ENCODE data around the genes PCNP and ALCAM.

DNA sequence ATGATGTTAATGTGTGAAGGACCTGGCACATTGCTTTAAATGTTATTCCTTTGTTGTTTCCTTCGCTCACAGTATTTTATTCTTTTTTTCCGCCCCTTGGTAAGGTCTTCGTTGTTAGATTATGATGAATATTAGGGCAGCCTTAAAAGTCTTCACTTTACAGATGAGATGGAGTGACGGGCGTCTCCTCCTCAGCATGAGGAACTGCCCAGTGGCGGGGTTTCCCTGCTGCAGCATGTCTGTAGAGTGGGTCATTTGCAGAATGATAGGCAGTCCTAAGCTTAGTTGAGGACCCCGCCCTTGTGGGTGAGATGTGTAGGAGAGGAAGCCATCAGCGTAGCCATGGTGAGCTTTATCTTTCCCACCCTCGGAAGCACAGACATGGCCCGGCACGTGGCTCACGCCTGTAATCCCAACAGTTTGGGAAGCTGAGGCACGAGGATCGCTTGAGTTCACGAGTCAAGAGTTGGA lies 818 bp downstream of the NIT2 start:
- RRBS = no CpG with 5 or more reads among the region's 15 CpGs

GRCh38 chr3:100377620-100377906 lies 23.3 kb downstream of the TOMM70 start:
- RRBS = no CpG with 5 or more reads among the region's 3 CpGs

DNA sequence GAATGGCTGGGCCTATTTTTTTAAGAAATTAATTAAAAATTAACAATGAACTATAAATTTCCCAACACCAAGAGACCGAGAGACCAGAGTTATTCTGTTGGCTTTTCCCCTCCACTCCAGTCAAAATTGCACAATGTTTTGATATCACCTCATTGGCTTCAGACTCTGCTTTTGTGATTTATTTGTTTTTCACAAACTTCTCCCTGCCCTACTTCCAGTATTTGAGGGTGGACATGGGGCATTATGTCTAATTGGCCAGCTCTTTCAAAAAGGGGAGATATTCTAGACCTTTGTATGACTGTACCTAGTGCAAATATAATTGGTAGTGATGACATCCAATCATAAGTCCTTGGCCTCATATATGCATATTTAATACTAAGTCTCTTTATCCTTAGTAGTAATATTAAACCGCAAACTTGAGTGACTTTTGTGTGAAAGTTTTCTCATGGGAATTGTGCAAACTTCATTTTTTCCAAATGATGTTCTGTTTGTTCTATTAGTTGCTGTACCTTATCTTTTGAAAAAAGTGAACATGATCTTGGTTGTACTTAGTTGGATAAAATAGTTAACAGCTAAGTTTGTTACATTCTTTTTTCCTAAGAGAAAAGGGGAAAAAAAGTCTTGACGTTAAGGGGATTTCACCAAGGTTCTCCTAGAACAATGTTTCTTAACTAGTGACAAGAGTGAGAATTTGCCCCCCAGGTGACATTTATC lies 43.1 kb downstream of the TMEM45A start:
- RRBS = no CpG with 5 or more reads among the region's 3 CpGs

DNA sequence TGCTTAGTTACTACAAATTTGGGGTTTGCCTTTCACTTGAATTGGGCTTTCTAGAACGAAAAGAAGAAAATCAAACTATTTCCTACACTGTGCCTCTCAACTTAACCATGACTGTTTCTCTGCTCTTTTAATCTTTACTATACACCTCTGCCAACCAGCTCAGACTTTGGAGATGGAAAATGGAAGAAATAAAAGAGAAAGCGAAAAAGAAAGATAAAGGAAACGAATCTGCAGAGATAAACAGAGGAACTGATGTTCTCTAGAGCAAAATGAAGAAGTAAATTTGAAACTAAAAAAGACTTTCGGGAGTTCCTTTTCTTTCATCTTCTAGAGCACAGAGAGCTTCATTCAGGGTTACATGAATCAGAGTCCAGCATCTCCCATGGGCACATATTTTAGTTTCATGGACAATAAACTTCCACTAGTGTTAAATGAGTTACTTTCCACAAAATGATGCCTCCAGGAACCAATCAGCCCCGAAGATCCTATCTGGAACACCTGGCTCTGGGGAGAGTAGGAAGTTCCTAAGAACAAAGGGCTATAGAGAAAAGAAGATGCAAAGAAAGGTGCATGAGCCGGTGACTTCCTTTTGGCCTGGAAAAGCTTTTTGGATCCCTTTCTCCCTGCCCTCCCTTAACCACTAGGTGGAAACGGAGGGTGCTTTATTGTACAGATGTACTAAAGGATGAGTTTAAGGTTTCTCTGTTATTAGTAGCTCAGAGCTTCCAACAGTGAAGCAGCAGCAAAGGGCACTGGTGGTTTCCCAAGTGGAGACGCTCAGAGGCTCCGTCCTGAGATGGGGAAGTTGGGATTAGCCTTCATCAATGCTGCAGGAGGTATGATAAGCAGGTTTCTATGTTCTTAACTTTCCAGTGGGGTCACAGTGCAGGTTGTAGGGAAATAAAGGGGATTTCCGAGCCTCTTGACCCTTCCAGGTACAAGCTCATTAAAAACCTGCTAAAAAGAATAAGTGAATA lies 6.1 kb upstream of the ADGRG7 start:
- RRBS = no CpG with 5 or more reads among the region's 10 CpGs

DNA sequence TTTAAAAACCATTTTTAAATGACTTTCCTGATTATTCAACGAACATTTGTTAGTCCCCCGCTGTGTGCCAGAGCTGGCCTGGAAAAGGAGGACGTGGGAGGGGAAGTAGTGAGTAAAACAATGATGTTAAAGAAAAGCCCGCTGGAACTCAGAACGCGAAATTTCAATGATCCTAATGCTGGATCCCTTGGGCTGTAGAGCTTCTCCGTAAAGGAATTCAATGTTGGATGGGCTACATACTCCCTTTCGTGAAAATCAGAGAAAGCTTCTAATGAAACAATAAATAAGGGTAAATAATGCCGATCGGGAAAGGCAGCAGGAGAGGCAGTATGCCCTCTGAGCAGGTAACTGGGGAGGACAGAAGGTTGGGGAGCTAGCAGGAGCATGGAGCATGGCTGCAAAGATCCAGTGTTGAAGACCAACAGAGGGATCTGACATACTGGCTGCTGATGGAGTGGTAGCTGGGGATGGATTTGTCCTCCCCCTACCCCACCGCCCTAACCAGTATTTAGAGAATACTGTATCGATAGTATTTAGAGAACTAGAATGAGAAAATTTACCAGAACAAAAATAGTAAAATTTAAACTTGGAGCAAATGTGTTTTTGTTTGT lies 1.2 kb downstream of the ADGRG7 start:
- RRBS = no CpG with 5 or more reads among the region's 12 CpGs

DNA sequence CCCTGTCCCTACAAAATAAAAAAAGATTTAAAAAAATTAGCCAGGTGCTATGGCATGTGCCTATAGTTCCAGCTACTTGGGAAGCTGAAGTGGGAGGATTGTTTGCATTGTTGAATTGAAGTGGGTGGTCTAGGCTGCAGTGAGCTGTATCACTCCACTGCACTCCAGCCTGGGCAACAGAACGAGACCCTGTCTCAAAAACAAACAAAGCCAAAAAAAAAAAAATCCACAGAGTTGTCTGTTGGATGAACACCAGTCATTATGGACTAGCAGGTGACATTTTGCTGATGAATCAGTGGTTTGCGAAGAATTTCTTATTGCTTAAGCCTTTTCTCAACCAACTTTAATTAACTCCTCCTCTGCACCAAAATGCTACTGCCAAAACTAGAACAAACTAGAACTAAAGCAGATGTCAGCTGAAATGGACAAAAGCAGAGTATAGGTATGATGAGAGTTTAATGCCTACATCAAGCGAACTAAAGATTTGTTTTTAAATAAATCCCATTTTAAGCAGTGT lies 28.6 kb downstream of the TFG start:
- RRBS = no CpG with 5 or more reads among the region's 3 CpGs

- RRBS = 8% methylated on average over 3 of the region's 32 CpGs
These were observed 539 bp downstream of the SENP7 start for GRCh38 chr3:101512378-101512967.

GRCh38 chr3:101574118-101575219 lies at the start of gene PCNP:
TSS of gene PCNP (plus strand) at chr3:101574180.
- RRBS = 4% methylated on average over 21 of the region's 68 CpGs

DNA sequence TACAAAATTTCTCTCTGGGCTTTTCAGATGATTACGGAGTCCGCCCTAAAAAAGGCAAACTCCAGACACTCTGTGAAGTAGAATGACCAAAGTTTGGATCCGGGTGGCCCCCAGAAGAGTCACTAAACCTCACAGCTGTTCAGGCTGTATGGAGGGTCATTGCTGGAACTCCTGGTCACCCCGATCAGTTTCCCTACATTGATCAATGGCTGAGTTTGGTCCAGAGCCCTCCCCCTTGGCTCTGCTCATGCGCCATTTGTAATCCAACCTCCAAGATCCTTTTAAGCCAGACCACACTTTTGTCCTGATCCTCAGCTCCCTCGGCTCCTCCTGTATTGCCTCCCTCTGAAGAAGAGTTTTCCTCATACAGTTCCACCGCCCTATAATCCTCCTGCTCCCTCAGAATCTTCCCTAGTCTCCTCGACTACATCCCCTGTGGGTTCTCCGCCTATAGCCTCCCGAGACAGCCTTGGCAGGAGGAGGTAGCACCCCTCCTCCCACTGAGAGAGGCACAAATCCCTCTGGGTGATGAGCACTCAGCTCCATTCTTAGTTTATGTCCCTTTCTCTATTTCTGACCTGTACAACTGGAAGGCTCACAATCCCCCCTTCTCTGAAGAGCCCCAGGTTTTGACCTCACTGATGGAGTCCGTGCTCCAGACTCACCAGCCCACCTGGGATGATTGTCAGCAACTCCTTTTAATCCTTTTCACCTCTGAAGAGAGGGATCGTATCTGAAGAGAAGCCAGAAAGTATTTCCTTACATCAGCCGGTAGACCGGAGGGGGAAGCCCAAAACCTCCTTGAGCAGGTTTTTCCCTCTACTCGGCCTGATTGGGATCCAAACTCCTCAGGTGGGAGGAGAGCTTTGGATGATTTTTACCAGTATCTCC lies 42.1 kb downstream of the ZBTB11 start:
- RRBS = no CpG with 5 or more reads among the region's 15 CpGs

- RRBS = no CpG with 5 or more reads among the region's 3 CpGs
These were observed 28.0 kb downstream of the ZBTB11 start for GRCh38 chr3:101649035-101649289.

DNA sequence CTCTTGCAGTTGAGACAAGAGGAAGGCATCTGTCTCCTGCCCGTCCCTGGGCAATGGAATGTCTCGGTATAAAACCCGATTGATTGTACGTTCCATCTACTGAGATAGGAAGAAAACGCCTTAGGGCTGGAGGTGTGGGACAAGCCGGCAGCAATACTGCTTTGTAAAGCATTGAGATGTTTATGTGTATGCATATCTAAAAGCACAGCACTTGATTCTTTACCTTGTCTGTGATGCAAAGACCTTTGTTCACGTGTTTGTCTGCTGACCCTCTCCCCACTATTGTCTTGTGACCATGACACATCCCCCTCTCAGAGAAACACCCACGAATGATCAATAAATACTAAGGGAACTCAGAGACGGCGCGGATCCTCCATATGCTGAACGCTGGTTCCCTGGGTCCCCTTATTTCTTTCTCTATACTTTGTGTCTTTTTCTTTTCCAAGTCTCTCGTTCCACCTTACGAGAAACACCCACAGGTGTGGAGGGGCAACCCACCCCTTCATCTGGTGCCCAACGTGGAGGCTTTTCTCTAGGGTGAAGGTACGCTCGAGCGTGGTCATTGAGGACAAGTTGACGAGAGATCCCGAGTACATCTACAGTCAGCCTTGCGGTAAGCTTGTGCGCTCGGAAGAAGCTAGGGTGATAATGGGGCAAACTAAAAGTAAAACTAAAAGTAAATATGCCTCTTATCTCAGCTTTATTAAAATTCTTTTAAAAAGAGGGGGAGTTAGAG lies 6.0 kb upstream of the RPL24 start:
- RRBS = no CpG with 5 or more reads among the region's 23 CpGs

- RRBS = no CpG with 5 or more reads among the region's 17 CpGs
These were observed 757 bp downstream of the CEP97 start for GRCh38 chr3:101725115-101725626.

DNA sequence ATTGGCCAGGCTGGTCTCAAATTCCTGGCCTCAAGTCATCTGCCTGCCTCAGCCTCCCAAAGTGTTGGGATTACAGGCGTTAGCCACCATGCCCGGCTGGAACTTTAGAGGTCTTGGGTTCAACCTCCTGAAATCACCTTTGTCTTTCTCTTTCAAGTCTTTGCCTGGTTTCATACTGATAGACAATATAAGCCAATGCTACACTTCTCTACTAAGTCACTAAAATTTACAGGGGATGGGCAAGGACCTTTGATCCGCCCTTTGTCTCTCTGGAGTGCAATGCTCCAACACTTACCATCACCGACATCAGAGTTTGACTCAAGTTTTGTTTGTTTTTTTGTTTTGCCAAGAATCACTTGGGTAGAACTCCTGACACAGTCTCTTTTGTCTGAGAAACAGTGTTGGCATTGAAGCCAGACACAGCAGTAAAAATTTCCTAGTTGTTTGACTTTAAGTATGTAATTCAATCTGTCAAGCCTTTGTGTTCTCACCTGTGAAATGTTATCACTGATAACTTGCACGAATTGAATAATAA lies 29.2 kb downstream of the NFKBIZ start:
- RRBS = no CpG with 5 or more reads among the region's 5 CpGs

DNA sequence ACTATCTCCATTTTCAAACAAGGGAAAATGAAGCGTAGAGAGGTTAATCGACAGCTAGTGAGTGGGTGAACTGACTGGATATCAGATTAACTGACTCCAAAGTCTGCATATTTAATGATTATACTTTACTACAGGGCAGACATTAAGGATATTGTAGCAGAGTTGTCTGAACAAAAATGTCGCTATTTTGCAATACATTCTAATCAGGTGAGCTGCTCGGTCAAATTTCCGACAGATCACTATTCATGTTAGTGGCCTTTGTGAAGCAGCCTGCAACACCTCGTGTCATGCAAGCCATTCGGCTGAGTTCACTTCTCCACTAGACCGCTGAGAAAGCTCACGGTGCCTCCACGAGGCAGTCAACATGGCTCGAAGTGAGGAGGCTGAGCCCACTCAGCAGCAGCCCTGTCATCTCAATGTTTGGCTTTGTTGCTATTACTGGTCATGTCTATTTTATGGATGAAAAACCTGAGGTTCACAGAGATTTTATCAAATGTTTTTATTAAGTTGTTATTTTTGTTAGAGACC lies 264.3 kb downstream of the NFKBIZ start:
- RRBS = no CpG with 5 or more reads among the region's 11 CpGs

DNA sequence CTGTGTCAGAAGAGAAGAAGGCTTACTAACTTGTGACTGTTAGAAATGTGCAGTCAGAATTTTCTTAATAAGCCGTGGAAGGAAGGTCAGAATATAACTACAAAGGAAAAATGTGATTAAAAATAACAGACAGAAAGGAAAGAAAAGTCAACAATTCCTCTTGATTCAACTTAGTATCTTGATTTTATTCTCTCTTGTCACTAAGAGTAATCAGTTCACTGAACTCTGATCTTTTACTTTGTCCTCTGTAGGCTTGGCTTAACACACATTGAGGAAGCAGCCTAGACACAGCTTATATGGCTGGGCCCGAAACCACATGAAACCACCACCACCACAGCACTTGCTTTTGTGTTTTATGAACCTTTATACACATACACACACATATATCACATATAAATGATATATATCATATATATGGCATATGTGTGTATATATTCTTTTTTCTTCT lies 1233.7 kb upstream of the ALCAM start:
- RRBS = no CpG with 5 or more reads among the region's 2 CpGs

DNA sequence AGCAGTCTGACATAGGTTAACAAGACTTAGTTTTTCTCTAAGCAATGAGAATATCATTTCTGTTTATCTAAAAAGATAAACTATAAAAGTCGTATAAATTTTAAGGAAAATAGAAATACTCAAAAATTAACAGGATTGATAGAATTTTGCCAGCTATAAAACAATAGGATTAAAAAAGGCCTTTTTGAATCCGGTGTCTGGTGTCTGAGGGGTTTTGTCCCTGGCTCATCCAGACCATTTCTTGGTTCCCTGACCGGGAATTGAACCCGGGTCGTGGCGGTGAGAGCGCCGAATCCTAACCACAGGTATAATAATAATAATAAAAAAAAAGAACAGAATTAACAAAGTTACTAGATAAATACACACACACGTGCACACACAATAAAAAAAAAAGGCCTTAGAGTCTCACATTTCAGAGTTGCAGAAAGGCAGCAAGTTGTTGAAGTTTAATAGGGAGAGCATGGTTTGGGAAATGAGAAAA lies 1206.2 kb upstream of the ALCAM start:
- RRBS = 96% methylated on average over 2 of the region's 9 CpGs

DNA sequence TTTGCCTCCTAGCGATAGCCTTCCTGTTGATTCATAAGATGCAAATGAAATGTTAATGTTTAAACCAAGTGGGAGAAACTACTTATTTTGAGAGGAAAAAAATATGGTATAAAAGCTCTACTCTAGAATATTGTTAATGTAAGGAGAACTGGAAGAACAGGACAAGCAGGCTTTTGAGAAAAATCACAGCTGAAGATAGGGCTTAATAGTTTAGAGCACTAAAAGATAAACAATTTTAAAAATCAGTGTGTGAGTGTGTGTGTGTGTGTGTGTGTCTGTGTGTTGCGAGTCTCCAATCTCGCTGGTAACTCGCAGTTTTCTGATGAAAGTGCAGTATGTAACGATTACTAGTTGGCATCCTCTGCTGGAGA lies 1.5 kb upstream of the ALCAM start:
- RRBS = no CpG with 5 or more reads among the region's 5 CpGs

GRCh38 chr3:105366307-105367515 lies at the start of gene ALCAM:
TSS of gene ALCAM (plus strand) at chr3:105366909.
- RRBS = 2% methylated on average over 8 of the region's 80 CpGs

GRCh38 chr3:105438433-105439036 lies 71.8 kb downstream of the ALCAM start:
- RRBS = no CpG with 5 or more reads among the region's 2 CpGs